ENCODE data around the genes FGFBP2 and SLIT2.

DNA sequence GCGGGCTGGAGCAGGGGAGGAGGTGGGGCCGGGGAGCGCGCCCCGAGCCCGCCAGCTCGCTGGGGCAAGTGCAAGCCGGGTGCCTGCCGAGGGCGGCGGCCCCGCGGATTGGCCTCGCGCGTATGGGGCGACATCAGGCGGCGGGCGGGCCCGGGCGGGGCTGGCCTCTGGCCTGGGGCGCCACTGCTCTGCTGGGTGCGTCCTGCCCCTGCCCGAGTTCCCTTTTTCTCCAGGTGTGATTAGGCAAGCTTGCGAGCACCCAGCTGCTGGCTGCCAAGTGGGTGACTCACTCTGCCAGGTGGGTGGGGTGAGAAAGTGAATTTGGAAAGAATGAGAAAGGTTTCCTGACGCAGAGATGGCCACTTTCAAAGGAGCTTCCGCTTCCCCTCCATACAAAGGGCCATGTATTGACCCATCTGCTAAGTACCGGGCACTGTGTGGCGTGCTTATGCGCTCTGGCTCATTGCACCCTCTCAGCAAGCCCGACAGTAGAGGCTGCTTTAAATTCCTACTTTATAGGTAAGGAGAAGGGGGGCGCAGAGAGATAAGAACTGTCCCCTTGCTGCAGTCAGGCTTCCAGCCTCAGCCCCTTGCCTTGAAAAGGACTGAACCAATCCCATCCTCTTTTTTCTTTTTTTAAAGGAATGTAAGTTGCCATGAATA is 32.4 kb downstream of the FGFBP1 start:
- RRBS = 4% methylated on average over 19 of the region's 33 CpGs

DNA sequence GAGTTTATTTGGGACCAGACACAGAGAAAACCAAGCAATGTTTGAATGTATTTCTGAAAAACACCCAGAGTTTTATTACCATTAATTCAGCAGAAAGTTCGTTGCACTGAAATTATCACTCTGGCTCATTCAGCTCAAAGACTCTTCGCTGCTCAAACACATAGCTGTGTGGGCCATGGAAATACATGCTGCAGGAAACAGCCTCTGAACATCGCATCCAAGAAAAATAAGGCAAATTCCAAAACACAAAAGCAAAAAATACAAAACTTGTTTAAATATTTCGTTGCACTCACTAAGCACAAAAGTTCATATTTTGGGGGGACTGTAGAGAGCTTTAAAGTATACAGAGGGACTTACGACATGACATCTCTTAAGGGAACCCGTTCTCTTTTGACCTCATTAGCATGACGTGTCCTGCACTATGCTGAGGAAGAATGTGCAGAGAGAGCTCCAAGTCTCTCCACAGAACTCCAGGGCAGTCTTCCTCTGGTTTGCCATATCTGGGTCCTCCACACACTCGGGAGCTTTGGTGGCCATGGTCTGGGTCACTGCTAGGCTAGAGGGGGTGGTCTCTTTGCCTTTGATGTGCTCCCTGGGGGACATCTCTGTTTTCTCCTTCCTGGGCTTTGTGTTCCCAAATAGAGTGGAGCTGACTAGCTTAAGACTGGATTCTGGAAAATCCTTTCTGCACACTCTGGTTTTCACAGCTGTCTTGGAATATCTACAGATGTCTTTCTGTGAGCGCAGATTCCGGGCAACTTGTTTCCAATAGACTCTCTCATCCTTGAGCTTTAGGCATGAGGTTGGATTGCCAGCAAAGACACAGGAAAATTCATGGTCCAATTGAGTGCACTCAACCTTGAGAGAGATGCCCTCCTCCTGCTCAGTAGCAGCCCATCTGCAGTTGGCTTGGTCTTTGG is 2.8 kb downstream of the FGFBP1 start:
- RRBS = no CpG with 5 or more reads among the region's 10 CpGs

GRCh38 chr4:15962634-15963588 is at the start of gene FGFBP2:
Gene FGFBP2, minus strand, starts transcription at chr4:15963175.
- RRBS = no CpG with 5 or more reads among the region's 21 CpGs

GRCh38 chr4:16033260-16033733 is 50.5 kb downstream of the PROM1 start:
- RRBS = no CpG with 5 or more reads among the region's 9 CpGs

- RRBS = no CpG with 5 or more reads among the region's 3 CpGs
These were observed 66.9 kb downstream of the TAPT1 start for GRCh38 chr4:16159223-16159917.

DNA sequence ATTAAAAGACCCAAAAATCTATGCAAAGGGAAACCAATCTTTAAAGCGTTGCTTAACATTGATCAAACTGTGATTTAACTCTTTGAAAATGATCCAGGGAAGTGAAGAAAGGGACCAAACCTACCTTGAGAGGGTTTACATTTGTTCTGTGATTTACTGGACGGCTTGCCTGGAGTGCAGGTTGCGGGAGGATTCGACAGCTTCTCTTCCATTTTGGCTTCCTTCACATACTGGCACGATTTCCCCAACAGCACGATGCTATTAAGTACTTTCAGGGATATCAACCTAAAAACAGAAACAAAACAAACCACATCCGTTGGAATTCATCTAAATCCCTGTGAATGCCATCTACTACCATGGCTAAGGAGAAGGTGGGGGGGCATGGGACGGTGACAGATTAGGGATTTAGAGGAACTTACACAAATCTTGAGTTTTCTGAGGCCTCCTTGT is 59.7 kb downstream of the TAPT1 start:
- RRBS = no CpG with 5 or more reads among the region's 8 CpGs

GRCh38 chr4:16771484-16772040 is 126.9 kb downstream of the LDB2 start:
- RRBS = no CpG with 5 or more reads among the region's 2 CpGs

- RRBS = no CpG with 5 or more reads among the region's 2 CpGs
These were observed 2.1 kb upstream of the LDB2 start for GRCh38 chr4:16900618-16900846.

GRCh38 chr4:17166747-17167498 is 268.5 kb upstream of the LDB2 start:
- RRBS = no CpG with 5 or more reads among the region's 6 CpGs

DNA sequence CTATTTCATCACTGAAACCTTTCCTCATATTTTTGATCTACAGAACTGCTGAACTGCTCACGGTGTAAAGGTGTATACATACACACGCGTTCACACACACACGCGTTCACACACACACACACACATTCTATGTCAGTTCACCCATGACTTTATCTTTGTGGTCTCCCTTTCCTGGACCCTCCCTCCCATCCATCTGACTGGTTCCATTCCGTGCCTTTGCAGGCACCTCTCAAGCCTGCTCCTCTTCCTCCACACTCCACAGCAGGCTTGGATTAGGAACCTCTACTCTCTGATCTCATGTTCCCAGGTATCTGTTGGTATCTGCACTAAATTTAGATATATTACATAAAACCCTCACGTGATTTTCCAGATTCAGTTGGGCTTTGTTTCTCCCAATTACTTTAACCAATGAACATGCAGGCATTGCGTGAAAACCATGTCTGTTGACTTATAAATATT is 305.2 kb downstream of the QDPR start:
- RRBS = no CpG with 5 or more reads among the region's 8 CpGs

GRCh38 chr4:18574065-18574448 is 552.5 kb upstream of the LCORL start:
- RRBS = no CpG with 5 or more reads among the region's 2 CpGs

GRCh38 chr4:20244123-20244445 is 7.6 kb upstream of the SLIT2 start:
- RRBS = no CpG with 5 or more reads among the region's 4 CpGs

DNA sequence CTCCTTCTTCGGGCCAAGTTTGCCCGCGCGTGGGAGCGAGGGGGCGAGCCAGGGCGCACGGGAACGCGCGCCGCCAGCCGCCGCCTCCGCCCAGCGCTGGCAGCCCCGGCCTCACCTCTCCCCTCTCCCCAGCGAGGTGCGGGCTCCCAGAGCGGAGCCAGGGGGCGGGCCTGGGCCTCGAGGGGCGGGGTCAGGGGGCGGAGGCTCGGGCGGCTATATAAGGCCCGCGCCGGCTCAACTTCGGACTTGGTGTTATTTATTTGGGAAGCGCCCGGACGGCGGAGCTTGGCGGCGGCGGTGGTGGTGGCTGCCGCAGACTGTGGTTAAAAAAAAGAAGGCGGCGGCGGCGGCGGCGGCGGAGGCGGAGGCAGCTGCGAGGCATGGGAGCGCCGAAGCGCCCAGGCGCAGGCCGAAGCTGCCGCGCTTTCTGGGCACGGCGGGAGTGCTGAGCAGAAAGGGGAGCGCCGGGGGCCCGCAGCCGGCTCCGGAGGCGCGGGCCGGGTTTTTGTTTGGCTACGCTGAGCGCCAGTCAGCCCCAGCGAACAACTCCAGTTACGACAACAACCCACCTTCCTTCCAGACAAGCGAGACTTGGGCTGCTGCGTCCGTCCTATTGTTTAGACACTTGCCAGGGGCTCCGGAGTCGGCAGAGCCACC is at the start of gene SLIT2:
Gene SLIT2, plus strand, starts transcription at position 245 of the 657 bp plus-strand sequence.
- RRBS = 0% methylated on average over 2 of the region's 73 CpGs

GRCh38 chr4:20567058-20567628 is 133.1 kb upstream of the PACRGL start:
- RRBS = no CpG with 5 or more reads among the region's 5 CpGs

DNA sequence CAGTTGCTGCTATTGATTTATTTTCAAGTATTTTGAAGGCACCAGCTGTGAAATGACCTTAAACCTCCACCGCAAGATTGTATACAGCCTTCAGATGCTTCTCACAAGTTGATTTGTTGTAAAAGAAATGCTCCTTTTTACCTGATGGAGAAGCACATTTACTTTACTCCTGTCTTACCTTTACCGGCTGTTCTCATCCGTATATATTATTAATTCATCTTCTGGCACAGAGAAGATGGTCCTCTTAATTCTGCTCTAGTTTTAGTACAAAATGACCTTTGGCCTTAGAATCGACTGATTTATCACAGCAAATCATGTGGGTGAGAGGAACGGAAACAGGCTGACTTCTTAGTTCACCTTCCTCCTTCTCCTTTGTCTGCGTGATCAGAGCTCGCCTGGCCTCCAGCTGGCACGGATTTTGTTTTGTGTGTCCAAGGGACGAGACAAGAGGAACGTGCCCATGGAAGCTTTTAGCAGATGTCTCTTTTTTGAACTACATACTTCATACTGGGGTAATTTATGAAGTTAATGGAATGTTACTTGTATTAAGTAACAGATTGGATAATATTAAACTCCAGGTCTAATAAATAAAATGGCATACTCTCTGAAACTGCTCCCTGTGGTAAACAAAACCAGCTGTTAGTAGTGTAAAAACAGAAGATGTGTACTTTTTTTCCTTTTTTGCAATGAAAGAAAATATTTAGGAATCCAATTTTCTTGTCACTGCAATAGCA is 82.3 kb upstream of the PACRGL start:
- RRBS = no CpG with 5 or more reads among the region's 10 CpGs

DNA sequence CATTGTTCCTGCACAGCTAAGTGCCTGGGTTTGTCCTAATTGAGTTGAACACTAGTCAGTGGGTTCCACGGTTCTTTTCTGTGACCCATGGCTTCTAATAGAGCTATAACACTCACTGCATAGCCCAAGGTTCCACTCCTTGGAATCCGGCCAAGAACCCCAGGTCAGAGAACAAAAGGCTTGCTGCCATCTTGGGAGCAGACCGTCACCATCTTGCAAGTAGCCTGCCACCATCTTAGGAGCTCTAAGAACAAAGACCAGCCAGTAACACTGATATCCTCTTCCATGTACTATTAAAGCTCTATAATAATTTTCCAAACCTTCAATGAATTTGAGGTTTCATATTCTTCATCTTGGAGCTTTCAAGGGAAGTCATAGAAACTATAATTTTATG is 642.6 kb upstream of the ADGRA3 start:
- RRBS = no CpG with 5 or more reads among the region's 3 CpGs

- RRBS = no CpG with 5 or more reads among the region's 5 CpGs
These were observed 171.8 kb downstream of the PPARGC1A start for GRCh38 chr4:23718096-23718382.

GRCh38 chr4:23887646-23888352 is 2.0 kb downstream of the PPARGC1A start:
- RRBS = no CpG with 5 or more reads among the region's 8 CpGs

GRCh38 chr4:23931457-23931849 is 41.6 kb upstream of the PPARGC1A start:
- RRBS = no CpG with 5 or more reads among the region's 2 CpGs